Placental epithelial cell (primary cell): Measurements from ENCODE around the genes PDK3, IL1RAPL1, MAGEB2 and GK.

DNA sequence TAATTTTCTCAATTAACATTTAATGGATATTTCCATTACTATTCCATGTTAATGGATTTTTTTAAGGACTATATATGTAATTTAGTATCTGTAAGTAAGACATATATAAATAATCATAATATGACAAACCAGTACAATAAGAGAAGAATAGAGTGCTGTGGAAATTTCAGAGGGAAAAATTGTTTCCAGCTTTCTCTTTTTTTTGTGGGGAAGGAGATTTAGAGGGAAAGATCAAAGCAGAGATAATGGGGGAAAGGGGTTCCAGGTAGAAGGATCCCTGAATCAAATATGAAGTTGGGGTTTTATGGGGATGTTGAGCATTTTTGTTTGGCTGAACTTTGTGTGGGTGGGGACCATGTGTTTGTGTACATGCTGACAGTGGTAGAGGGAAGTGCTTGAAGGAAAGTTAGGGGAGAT is 21.5 kb downstream of the ZFX start:
- CAGE, long polyA plus RNA: no peak

- CAGE, long polyA plus RNA: no peak
Observed at GRCh38 chrX:24464502-24464960, 555 bp upstream of the PDK3 start.

GRCh38 chrX:24464961-24465592 is at the start of gene PDK3:
PDK3 (plus strand) TSS chrX:24465286.
- CAGE, long polyA plus RNA: no peak

GRCh38 chrX:24645837-24646476 is 1.2 kb downstream of the PCYT1B start:
- CAGE, long polyA plus RNA: no peak

DNA sequence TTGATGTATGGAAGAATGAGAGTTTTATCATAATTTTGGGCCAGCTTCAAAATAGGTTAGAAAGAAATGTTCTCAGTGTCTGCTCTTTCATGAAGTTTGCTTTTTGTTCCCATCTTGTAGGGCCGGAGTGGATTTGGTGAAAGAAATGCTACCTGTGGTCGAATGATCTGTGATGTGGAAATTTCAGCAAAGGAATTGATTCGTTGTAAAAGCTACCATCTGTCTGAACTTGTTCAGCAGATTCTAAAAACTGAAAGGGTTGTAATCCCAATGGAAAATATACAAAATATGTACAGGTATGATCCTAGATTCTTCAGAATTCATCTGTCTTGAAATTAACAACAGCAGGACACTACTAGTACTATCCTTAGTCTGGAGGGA is 45.5 kb downstream of the POLA1 start:
- CAGE, long polyA plus RNA: no peak

DNA sequence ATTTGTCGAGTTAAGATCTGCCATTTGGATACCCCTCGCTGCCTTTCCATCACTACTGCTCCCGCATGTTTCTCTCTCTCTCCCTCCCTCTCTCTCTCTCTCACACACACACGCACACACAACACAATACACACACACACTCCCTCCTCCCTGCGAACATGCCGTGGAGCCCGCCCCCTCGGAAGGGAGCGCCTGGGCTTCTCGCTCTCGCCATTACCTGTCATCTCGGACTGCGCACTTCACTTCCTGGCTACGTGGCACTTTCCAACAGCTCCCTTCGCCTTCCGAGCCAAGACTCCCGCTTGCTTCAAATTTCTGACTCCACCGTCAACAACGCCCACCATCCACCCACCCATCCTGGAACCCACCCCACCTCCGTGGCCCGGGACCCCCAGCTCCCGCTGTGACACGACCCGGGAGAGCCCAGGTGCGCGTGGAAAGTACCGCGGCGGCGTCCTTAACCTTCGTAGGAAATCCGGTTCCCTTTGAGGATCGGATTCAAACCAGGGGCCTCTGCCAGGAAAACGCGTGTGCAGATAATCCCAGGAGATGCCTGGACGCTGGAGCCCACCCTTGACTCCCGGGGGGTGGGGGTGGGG is 12.6 kb downstream of the ARX start:
- CAGE, long polyA plus RNA: no peak

DNA sequence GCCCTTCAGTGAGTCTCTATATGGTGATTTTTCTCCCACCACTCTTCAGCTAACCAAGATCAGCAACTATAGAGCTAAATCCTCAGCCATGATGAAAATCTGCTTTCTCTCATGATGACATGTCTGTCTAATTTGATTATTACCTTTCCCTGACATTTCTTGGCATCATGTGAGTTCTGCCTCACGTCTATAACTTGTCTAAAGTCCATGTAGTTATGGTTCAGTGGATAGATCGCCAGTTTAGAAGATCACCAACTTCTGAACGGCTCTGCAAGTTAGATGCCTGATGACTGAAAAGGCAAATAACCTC is 14.9 kb upstream of the DCAF8L1 start:
- CAGE, long polyA plus RNA: no peak

GRCh38 chrX:28271174-28271495 is 289.9 kb upstream of the DCAF8L1 start:
- CAGE, long polyA plus RNA: no peak

DNA sequence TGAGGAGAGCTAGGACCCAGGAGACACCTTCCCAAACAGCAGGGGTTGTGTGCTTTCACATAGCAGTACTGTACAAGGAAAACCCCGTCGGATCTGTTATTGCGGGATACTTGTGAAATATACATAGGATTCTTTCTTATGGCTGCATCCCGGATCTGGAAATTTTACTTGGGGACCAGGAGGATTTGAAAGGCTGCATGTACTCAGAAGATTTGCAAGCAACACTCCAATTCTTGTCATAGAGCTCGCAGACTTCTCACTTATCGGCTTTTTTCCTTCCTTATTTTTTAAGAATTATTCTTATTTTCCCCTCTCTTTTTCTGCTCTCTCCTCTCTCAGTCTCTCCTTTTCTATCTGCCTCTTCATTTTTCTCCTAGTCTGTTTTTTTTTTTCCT is at the start of gene IL1RAPL1:
TSS of gene IL1RAPL1 (plus strand) at position 68 of the 395 bp plus-strand sequence.
- CAGE, long polyA plus RNA: no peak

DNA sequence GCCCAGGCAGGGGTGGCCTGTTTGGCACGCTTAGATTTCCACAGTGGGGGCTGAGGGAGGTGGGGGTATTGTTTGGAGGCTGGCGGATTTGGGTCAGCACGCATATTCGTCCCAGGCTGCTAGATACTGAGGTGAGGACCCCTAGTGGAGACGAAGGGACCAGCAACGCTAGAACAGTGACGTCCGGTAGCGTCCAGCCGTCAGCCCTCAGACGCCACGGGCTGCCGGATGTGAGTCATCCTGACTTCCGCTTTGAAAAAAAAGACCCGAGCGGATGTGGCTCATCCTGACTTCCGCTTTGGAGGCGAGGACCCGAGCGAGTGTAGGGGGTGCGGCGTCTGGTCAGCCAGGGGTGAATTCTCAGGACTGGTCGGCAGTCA is at the start of gene MAGEB2:
TSS of gene MAGEB2 (plus strand) at position 290 of the 380 bp plus-strand sequence.
- CAGE, long polyA plus RNA: no peak

GRCh38 chrX:30561129-30561576 is 16.4 kb downstream of the TASL start:
- CAGE, long polyA plus RNA: no peak

DNA sequence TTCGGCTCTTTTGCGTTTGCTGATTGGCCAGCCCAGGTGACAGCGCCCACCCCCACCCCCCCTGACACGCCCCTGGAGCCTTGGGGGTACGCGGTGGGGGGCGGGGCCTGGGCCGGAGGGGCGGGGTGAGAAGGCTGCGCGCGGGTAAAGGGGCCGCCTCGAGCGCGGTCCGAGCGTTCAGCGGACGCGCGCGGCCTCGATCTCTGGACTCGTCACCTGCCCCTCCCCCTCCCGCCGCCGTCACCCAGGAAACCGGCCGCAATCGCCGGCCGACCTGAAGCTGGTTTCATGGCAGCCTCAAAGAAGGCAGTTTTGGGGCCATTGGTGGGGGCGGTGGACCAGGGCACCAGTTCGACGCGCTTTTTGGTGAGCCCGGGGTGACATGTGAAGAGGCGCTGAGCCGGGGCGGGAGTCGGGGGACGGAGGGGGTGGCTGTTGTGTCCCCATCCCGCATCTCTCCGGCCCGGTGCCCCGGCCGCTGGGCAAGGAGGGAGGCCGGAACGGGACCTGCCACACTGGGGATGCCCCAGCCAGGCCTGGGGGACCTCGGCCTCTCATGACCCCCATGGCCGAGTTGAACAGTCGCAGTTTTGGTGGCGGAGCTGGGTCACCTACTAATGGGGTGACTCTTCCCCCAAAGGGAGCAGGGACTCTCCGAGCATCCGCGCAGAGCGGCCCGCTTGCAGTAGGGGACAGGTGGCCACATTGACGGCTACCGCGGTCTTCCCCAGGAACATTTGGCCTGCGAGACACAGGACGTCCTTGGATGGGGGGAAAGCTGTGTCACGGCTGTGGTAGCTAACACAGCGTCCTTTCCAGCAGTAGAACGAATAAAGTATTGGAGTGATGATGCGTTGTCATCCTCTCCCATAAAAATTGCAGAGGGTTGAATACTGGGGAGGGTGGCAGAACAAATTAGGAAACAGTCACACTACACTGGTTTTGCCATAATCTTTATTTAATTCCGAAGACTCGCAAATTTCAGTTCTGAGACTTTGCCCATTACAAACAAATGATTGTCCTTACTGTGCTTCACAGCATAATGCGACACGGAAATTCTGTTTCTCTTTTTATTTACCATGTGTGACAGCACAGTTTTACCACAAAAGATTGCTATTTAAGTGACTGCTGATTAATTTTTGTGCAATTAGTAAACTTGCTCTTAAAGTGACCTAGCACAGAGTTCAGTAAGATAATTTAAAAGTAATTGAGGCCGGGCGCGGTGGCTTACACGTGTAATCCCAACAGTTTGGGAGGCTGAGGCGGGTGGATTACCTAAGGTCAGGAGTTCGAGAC is at the start of gene GK:
TSS of gene GK (plus strand) at position 174 of the 1,296 bp plus-strand sequence.
- CAGE, long polyA plus RNA: no peak

DNA sequence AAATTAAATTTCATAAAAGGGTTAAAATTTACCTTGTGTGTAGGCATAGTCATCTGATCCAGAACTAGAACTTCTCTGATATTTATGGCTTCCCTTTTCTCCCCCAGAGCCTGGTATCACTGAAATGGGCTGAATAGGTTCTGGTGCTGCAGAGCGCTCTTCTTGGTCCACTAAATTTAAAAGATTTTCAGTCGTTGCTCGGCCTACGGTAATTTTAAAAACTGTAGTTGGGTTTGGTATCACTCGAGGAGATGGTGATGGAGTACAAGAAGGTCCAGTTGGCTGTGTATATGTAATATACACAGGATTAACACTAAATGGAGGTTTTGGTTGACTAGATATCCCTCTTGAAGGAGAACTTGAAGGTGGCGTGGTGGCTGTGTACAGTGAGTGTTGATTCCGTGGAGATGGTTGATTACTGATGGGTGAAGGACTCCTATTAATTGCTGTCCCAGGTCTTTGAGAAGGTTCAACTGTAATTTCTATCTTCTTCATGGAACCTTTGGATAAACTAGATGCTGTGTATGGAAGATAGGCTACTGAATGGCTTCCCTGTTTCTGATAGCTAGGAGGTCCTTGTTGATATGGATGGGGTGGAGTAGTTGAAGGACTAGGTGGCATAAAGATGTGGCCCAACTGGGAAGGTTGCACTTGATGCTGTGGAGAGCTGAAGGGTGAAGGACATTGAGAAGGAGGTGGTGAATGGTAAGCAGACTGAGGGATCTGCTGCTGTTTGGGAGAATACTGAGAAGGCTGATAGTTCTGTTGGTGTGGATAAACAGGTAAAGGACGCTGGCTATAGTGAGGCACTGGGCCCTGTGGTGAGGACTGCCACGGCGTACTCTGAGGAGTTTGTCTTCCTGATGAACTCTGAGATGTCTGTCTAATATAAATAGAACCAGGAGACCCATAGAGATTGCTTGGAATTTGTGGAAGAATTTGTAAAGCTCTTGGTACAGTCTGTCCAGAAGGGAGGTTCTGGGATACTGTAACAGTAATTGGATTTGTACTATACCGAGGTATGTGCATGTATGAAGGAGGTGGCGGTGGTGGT is 34.6 kb downstream of the TAB3 start:
- CAGE, long polyA plus RNA: no peak

GRCh38 chrX:31266619-31267438 is 195.0 kb upstream of the FTHL17 start:
- CAGE, long polyA plus RNA: no peak

DNA sequence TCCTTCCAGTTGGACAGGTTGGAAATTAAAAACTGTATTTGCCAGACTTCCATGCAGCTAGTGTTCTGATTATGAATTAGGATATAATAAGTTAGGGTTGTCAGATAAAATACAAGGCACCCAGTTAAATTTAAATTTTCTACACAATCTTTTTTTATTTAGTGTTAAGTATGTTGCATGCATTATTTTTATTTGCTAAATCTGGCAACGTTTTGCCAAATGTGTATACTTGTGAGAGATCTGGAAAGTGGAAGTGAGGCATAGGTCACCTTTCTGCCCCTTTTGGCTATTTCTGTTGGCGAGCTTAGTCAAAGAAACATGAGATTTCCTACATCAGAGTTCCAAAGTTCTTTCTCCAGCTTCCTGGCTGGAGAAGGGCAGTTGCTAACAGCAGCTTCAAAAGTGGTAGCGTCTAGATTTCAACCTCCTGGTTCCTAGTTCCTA is 455.5 kb upstream of the FTHL17 start:
- CAGE, long polyA plus RNA: no peak

- CAGE, long polyA plus RNA: no peak
Observed at GRCh38 chrX:32463299-32463783, 748.0 kb downstream of the DMD start.

- CAGE, long polyA plus RNA: no peak
Observed at GRCh38 chrX:33183239-33183714, 28.1 kb downstream of the DMD start.

DNA sequence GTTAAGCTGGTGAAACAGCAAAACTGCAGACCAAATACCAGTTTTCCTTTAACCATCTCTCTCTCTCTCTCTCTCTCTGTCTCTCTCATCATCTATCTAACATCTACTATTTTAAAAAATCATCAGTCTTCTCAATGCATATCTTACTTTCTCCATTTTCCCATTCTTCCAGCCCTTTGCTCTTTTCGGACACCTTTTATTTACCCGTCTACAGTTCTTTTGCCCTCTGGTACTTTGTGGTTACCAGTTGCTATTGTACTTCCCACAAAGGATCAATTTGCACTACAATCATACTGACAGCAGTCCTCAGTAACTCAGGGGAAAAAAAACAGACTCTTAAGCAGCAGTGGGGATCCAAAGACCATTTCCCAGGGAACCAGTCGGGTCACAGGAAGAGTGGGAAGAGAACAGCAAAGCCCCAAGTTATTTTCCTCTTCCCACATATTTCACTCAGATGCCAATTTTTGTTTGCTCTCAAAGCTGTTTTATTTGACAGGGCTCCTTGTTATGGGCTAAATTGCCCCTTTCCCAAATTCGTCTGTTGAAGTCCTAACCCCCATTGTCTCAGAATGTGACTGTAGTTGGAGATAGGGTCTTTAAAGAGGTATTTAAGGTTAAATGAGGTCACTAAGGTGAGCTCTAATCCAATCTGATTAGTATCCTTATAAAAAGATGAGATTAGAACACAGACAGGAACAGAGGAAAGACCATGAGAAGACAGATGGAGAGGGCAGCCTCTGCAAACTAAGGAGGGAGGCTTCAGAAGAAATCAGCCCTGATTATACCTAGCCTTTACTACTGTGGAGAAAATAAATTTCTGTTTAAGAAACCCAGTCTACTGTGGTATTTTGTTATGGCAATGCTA is 22.9 kb downstream of the DMD start:
- CAGE, long polyA plus RNA: no peak

GRCh38 chrX:33206948-33207206 is 4.5 kb downstream of the DMD start:
- CAGE, long polyA plus RNA: no peak

DNA sequence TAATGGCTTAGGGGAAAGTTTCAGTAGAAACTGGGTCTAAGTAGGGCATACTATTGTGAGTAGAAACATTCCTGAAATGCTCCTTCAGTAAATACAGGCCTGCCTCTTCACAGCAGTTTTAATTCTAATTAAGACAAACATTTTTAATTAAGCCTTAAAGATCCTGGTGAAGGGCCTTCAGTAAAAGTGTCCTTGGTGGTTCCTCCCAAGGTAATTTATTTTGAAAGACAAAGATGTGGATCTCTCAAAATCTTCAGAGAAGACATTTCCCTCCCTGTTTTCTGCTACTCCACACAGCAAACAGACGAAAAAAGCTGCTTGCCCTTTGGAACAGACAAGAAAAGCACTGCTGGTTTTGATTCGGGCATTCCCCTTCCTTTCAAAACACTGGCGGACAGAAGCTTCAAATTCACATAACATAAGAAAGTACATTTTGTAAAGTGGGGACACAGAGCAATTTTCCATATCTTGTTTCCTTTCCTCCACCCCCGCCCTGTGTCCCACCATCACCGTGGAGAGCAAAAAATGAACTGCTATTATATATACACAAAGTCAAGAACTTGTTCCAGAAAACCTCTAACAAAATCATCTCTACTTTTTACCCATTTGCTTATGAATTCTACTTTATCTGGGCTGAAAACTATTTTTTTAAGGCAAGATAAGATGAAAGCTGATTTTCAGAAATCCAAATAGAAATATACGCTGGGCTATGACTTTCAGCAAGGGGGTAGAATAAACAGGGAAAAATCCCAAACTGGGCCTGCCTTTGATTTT is 2.7 kb downstream of the TMEM47 start:
- CAGE, long polyA plus RNA: no peak